ENCODE measurements around the genes DCAF11, PSME2 and KHNYN.

DNA sequence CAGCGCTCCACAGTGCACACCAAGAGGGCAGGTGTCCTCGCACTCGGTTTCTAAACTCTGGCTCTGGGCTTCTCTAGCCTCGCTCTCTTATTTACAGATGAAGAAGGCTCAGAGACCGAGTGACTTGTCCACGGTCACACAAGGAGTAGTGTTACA is 620 bp upstream of the NGDN start:
- RRBS: no CpG with 5 or more reads among the region's 6 CpGs

GRCh38 chr14:23494165-23494716 is 24.7 kb downstream of the NGDN start:
- RRBS: no CpG with 5 or more reads among the region's 4 CpGs

DNA sequence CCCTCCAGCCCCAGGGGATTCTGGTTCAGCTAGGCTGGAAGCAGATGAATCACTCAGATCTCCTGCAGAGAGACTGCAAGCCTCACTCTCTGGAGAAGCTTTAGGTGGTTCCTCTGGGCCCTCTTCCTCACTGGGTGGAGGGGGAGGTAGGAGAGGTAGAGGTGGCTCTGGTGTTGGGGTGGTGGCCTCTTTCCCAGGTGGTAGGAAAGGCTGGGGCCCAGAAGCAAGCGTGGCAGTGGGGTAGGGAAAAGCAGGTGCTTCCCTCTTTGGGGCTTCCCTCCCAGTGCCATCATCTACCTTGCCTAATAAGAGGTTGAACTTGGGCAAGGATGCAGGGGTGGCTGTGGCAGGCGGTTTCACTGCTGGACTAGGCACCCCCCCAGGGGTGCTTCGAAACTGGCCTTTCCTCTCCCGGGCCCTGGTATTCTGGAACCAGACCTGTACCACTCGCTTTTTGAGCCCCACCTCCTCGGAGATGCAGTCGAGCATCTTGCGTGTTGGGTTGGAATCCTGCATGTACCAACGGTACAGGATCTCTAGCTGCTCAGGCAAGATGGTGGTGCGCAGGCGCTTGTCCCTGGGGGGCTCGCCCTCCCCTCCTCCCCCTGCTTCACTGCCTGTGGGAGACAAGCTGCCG is 27.6 kb downstream of the ZFHX2 start:
- RRBS: no CpG with 5 or more reads among the region's 13 CpGs

GRCh38 chr14:23631683-23632503 is 4.3 kb upstream of the DHRS2 start:
- RRBS: no CpG with 5 or more reads among the region's 9 CpGs

GRCh38 chr14:23660106-23660850 is 24.1 kb downstream of the DHRS2 start:
- RRBS: no CpG with 5 or more reads among the region's 6 CpGs

- RRBS: no CpG with 5 or more reads among the region's 9 CpGs
These were observed 58.2 kb downstream of the DHRS2 start for GRCh38 chr14:23694059-23695014.

DNA sequence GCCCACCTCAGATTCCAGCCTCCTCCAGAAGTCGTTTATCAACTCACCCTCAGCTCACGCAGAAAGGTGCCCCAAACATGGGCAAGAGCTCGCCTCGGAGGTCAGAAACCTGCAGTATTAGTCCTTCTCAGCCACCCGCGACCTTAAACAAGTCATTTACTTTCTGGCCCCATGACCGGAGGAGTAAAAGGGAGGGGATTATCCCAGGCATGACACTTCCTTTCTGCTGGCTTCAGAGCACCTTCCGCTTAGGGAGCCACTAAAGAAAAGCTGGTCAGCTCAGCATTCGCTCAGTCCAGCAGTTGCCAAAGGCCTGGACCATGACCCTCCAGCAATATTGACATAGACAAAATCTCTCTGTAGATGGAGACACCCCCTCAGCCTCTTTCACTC is 4.3 kb upstream of the CPNE6 start:
- RRBS: no CpG with 5 or more reads among the region's 9 CpGs

DNA sequence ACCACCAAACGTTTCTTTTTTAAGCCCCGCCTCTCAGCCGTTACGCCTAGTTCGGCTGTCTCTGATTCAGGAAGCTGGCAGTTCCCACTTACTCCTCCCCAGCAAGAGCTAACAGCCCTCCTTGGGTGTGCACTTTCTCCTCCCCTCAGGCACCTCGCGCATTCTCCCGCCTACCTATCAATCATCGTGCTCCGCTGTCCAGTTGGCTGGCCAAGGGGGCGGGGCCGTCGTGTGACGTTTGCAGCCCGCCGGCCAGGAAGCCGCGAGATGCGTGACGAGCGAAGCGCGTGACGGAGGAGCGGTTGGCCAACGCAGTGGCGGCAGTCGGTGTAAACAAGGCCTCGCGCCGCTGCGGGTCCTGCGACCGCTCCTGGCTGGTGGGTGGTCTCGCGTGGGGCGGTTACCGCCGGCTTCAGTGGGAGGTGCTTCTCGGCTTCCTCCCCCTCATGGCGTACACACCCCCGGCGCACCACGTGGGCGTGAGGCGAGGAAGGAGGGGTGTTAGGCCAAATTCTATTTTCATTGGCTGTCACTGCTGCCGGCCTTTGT is at the start of gene DCAF11:
TSS of gene DCAF11 (plus strand) at position 230 of the 549 bp plus-strand sequence.
- RRBS: 2% methylated on average over 8 of the region's 47 CpGs

- RRBS: no CpG with 5 or more reads among the region's 8 CpGs
These were observed 1.3 kb downstream of the FITM1 start for GRCh38 chr14:24131740-24132160.

- RRBS: 0% methylated on average over 4 of the region's 50 CpGs
These were observed at the start of gene PSME2 for GRCh38 chr14:24146461-24147415. Gene PSME2, minus strand, starts transcription at chr14:24146610.

DNA sequence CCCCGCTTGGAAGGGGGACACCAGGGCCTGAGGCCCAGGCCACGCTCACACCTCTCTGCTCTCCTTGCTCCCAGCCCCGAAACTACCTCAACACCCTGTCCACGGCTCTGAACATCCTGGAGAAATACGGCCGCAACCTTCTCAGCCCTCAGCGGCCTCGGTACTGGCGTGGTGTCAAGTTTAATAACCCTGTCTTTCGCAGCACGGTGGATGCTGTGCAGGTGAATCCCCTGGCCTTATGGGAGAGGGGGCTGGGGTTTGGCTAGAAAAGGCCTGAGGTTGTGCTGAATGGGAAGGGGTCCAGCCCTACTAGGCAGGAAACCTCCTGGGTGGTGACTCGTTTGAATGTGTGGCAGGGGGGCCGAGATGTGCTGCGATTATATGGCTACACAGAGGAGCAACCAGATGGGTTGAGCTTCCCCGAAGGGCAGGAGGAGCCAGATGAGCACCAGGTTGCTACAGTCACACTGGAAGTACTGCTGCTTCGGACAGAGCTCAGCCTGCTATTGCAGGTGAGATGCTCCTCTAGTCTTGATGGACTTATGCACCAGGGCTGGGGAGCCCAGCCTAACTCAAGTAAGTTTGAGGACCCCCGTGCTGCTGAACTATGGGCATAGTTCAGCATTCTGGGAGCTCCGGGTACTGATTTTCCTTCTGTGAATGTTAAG is 738 bp downstream of the RNF31 start:
- RRBS: no CpG with 5 or more reads among the region's 18 CpGs

DNA sequence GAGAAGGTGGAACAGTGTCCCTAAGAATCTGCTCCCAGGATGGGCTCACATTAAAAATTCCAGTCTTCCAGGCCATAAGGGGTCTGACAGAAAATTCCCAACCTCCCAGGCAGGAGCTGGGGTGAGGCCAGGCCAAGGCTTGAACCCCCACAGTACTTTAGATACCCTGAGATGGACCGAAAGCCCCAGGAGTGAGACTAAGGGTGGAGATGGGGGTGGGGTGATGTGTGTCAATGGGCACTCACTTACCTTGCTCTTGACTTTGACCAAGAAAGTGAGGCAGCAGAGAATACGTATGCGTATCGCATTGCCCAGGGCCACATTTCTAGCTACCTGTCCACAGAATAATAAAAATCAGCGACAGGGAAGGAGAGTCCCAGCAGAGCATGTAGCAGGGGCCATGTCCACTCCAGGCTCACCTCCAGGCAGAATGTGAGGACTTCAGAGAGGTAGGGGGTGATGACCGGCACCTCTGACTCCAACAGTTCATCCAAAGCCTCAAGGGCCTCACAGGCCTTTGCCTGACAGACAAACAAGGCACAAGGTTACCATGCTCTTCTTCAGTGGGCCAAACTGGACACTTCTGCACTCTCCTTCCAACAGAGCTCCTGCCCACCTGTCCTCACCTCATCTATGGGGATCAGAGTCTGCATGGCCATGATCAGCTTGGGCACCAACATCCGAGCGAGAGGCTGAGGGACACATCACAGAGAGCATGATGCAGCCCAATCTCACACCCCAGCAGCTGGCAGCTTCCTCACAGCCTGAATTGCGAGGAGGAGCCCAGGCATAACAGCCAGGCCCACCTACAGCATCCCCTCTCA is 1.9 kb downstream of the IPO4 start:
- RRBS: no CpG with 5 or more reads among the region's 9 CpGs

GRCh38 chr14:24246676-24247248 is 4.3 kb upstream of the TINF2 start:
- RRBS: no CpG with 5 or more reads among the region's 6 CpGs

DNA sequence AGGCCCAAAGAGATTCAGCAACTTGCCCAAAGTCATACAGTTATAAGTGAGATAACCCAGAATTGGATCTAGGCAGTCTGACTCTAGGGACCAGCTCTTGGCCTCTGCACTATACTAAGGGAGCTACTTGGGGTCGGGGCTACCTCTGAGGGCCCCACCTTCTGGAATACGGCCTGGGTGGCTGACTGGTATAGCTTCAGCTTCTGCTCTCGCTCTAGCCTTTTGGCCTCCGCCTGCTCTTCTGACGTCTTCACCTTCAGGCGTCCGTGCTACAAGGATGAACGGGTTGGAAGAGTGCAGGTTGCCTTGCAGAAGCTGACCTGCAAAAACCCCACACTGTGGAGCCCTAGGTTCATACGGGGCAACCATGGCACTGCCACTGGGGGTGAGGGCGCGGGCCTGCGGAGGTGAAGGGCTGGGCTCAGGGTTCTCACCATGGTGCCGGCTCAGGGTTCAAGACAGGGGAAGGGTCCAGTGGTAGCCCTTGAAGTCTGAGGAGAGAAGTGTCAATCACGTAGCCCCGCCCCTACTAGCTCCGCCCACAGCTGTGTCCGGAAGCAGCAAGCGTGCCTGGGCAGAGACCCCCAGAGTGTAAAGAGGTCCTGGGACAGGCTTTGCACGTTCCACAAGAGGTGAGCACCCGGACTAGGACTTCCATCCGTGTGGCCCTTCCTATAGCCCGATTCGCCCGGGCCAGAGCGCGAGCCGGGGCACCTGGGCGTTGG is 556 bp downstream of the RABGGTA start:
- RRBS: under 1% methylated on average over 6 of the region's 28 CpGs

- RRBS: no CpG with 5 or more reads among the region's 7 CpGs
These were observed 9.1 kb downstream of the DHRS1 start for GRCh38 chr14:24290417-24290982.

GRCh38 chr14:24300276-24300990 is 783 bp downstream of the NOP9 start:
- RRBS: no CpG with 5 or more reads among the region's 19 CpGs

DNA sequence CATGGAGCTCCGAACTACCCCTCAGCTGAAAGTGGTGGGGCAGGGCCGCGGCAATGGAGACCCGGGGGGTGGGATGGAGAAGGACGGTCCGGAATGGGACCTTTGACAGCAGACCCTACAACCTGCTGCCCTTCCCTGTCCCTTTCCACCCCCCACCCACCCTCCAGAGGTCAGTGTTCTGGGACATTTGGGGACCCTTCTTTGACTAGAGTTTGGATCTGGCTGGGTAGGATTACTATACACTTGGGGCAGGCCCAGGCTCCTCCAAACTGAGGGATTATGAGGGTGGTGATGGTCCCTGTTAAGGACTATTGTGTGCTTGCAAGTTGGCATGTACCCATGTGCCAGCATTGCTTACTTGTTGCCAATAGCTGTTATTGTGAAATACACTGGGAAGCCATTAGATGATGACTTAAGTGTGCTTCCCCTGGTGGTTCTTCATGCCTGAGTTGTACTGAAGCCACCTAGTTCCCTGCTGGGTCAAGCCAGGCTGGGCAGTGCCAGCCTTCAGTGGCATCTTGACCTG is 397 bp downstream of the LTB4R start:
- RRBS: no CpG with 5 or more reads among the region's 6 CpGs

DNA sequence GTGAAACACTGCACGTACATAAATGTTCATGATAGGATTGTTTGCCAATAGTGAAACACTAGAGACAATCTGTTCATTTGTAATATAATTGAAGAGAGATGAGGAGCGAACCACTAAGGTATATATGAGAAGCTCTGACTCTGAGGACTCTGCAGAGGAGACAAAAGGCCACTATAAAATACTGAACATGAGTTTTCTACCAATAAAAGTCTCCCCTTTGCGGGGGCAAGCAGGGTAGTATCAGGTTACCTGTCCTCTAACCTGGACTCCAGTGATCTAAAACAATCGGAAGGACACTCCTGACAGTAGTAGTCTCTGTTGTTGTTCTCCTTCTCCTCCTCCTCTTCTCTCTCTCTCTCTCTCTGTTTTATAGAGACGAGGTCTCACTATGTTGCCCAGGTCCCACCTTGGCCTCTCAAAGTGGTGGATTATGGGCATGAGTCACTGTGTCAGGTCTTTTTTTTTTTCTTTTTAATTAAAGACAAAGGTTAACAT is 6.1 kb upstream of the NYNRIN start:
- RRBS: no CpG with 5 or more reads among the region's 5 CpGs

DNA sequence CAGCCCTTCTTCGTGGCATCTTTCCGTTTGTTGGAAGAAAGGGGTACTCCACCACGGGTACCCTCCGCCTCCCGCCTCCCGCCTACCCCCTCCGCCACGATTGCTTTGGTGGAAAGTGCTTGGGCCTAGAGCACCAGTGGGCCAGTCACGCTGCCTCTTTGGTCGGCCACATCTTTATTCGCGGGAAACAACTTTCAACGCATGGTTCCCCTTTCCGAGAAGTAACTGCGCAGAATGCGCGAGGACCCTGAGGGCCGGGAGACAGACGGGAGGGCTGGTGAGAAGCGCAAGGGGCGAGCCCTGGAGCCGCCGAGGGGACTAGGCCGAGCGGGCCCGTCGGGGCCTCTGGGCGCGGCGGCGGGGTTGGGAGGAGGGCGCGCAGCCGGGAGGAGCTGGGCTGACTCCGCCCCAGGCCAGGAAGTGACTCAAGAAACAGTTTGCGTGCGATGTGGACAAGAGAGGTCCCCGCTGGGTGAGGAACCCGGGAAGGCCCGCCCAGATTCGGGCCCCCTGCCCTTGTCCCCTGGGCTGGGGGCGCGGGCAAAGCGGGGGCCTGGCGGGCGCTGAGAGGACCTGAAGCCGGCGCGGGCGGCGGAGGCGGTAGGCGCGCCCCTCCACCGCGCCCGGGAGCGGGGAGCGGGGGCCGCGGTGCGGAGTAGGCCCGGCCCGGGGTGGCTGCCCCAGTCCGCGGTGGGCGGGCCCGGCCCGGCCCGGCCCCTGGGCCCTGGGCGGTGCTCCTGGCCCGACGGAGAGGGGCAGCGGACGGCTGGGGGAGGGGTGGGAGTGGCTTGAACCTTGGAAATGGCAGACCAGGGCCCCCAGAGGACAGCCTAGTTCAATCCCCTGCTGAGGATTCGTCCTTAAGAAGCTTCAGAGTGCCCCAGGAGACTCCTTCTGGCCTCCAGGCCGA is at the start of gene KHNYN:
TSS of gene KHNYN (plus strand) at position 435 of the 910 bp plus-strand sequence.
- RRBS: under 1% methylated on average over 17 of the region's 77 CpGs

DNA sequence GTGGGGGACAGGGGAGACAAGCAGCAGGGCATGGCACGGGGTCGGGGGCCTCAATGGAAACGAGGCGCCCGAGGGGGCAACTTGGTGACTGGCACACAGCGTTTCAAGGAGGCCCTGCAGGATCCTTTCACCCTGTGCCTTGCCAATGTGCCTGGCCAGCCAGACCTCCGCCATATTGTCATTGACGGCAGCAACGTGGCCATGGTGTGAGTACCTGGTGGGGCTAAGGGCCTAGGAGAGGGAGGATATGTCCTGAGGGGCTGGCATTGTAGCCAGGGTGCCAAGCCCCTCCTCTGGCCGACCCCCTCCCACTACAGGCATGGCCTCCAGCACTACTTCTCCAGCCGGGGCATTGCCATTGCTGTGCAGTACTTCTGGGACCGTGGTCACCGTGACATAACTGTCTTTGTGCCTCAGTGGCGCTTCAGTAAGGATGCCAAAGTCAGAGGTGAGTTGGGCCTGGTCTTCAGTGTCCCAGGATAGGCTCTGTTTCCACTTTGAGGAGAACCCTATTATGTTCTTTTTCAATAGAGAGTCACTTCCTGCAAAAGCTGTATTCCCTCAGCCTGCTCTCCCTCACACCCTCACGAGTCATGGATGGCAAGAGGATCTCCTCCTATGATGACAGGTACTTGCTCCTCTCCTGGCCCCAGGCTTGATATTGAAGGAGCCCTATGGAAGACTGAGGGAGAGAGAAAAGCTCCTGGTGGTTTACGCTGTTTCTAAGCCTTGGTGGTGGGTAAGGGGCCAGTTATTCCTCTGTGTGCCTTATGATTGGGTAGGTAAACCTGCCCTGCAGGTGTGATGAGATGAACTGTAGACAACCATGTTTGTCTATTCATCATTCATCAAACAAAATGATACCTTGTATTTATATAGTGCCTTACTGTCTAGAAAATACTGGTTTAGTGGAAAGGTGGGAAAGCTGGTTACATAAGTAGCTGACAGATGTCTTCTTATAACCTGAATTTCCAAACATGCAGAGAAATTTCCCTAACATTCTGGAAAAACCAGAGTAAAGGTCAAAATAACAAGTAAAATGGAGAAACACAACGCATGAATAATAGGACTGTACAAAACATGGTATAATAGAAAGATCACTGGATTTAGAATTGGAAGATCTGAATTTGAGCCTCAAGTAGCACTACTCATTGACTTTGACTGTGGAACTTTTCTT is 3.0 kb downstream of the KHNYN start:
- RRBS: no CpG with 5 or more reads among the region's 17 CpGs

Data from GM12891 (cell line).